Pericardium fibroblast (primary cell): ENCODE measurements around a stretch of chr2.

DNA sequence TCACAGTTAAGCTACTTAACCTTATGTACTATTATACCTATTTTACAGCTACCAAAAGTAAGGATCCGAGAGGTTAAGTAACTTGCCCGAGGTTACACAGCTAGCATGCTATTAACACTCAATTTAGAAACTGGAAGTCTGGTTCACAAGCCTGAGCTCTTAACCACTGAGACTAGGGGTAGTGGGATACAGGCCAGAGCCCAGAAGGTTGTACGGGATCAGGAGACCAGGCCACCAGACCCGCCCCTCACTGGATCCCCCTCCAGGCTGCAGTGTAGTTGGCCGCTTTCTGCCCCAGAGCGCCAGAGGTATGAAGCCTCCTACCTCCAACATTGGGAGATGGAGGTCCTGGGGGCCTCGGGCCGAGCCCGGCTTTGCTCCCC is 348 bp downstream of the GLB1L start:
- RAMPAGE, long total RNA = no peak

GRCh38 chr2:219247310-219248481 is 2.4 kb downstream of the STK16 start:
- RAMPAGE, long total RNA = no peak

GRCh38 chr2:219254868-219255342 is 1.2 kb upstream of the TUBA4A start:
- RAMPAGE, long total RNA = no peak

GRCh38 chr2:219307468-219307951 is 1.7 kb downstream of the PTPRN start:
- RAMPAGE, long total RNA = no peak

- RAMPAGE, long total RNA = no peak
These were observed 9.3 kb downstream of the DNPEP start for GRCh38 chr2:219378473-219378747.

DNA sequence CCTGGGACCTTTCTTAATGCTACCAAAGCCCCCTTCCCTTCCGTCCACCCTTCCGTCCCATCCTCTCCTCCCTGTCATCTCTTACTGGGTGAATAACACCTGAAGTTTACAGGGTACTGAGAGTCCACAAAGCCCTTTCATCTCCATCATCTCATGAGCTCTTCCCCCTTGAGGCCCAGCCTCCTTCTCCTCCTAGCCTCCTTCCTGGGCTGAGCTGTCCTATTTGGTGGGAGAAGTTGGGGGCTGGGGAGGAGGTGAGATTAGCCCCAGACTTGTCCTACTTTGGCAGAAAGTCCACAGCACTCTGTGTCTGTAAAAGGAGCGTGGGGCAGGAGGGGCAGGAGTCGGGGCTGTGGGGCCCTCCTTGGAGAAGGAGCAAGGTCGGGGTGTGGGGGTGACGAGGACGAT is 10.0 kb upstream of the DES start:
- RAMPAGE, long total RNA = no peak

DNA sequence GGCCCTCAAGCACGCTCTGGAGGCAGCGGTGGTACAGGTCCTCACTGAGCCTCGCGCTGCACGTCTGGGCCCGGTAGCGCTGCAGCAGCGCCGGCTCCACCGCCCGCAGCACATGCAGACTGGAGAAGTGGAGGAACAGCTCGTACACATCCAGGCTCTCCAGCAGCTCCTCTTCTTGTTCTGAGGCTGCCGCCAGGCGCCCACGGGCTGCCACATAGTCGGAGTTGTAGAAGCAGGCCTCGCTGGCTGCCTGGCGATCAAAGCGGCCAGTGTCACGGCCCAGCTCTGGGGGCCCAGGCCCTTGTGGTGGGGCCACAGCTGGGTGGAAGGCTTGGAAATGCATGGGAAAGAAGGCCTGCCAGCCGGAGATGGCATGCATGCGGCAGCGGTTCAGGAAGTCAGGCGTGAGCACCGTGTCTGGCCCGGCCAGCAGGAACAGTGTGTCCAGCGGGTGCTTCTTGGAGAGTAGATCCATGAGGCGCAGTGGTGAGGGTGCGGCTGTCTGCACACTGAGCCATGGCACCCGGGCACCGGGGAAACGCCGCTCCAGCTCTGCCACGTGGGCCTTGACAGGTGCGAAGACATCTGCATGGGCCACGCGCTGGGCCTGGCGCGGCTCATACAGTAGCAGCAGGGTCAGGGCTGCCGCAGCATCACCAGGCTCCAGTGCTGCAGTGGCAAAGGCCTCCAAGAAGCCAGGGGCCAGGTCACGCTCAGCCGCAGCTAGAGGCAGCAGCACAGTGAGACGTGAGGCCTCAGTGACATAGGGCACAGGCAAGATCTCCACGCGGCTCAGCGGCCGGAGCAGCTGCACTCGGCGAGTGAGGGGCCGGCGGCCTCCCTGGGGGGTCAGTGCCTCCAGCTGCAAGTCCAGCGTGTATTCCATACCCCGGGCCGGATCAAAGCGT is 3.9 kb downstream of the CHPF start:
- RAMPAGE, long total RNA = no peak

GRCh38 chr2:219565249-219565911 is 6.0 kb downstream of the OBSL1 start:
- RAMPAGE, long total RNA = no peak

DNA sequence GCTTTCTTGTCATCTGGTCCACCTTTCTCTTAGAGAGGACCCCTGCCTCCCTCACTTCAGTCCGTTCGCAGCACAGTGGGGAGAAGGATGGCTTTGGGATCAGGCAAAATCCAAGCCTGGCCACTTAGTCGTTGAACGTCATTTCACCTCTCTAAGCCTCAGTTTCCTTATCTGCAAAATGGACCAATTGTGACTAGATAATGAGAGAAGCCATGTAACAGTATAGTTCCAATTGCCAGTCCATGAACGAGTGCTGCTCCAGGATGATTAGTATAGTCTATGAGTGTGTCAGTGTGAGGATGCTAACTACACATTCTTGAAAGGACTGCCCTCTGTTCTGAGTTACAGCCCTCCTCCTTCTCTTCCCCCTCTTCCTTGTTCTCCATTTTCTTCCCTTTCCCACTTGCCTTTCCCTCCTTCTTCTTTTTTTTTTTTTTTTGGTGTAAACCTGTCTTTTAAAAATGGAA is 1.1 kb downstream of the INHA start:
- RAMPAGE, long total RNA = no peak

DNA sequence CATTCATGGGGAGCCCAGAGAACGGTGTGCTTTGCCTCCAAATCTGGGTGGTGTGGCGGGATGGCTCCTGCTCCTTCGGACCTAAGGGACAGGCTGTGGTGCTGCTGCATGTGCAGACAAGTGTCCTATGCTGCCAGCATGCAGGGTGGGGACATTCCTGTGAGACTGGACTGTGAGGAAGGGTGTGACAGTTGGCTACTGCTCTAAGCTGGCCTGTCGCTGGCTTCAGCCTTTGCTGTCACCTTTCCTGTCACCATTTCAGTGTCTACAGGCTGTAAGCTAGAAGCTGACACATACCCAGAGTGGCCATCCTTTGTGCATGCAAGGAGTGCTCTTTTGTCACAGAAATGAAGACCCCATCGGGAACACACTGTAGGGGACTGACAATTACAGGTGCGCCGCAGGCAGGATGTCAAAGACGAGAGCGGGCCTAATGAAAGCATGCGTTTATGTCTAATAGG is 2.8 kb upstream of the SLC4A3 start:
- RAMPAGE, long total RNA = no peak

DNA sequence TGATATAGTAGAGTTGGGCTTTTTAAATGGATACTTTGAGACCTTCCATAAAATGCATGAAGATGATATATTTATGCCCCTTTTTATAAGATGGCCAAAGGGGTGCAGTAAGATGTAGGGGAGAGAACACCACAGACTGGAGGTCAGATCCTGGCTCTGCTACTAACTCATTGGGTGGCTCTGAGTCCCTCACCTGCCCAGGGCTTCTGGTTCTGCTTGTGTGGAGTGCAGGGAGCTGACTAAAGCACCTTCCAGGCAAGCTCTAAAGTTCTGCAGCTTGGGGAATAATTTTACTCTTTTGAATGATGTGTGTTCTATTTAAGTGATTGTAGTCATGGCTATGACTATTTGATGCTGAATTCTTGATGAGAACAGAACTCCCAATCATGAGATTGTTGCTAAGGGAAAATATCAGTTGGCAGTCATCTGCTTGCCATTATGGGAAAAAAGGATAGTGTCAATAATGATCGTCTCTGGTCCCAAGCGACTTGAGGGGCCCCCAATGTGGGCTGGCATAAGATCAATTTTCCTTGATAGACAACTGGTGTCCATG is 131.5 kb downstream of the SLC4A3 start:
- RAMPAGE, long total RNA = no peak

GRCh38 chr2:221418586-221419241 is 153.4 kb downstream of the EPHA4 start:
- RAMPAGE, long total RNA = no peak

GRCh38 chr2:221419715-221420802 is 152.0 kb downstream of the EPHA4 start:
- RAMPAGE, long total RNA = no peak

DNA sequence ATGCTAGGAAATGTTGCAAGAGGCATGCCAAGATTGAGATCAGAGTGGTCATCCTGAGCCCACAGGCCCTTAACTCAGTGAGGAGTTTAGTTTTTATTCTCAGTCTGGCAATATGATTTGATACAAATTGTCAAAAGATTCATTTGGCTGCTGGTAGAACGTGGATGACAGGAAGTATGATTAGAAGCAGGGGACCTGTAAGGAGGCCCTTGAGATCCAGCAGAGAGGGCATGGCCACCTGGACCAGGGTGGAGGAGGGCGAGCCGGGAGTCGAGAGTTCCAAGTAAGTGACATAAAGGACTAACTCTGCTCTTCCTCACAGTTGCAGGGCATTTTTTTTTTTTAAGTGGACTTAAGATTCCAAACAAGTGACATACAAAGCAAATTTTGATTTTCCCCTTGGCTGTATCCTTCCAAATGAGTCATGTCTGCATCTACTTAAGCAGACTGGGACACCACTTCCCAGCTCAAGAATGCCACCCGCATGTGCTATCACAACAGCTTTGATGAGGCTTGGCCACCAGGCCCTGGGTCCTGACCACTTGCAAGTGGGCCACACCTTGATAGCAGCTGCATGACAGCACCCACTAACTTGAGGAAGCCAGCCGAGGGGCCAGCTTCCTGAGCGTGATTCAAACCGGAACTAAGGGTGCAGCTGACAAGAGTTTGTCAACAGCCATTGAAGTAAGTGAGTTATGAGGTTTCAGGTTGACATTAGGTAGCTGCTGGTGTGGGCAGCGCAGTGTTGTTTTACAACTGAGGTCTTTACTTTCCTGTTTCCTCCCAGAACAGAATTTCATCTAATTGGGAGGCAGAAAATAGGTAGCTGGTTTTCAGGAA is 54.6 kb downstream of the EPHA4 start:
- RAMPAGE, long total RNA = no peak

GRCh38 chr2:221792957-221793605 is 221.0 kb upstream of the EPHA4 start:
- RAMPAGE, long total RNA = no peak

DNA sequence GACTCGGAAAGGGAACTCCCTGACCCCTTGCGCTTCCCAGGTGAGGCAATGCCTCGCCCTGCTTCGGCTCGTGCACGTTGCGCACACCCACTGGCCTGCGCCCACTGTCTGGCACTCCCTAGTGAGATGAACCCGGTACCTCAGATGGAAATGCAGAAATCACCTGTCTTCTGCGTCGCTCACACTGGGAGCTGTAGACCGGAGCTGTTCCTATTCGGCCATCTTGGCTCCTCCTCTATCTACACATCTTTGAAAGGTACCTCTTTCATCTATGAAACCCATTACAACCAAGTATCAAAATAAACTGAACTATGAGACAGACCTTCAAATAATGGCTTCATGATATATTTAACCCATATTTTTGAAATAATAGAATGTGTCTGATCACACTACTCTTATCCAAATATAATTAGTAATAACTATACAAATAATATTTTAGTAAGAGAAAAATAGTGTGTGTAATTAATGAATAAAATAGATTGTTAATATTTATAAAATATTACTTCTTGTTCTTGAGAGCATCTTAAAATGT is 143.3 kb downstream of the PAX3 start:
- RAMPAGE, long total RNA = no peak

- RAMPAGE, long total RNA = no peak
These were observed 9.1 kb downstream of the SGPP2 start for GRCh38 chr2:222433324-222433906.

DNA sequence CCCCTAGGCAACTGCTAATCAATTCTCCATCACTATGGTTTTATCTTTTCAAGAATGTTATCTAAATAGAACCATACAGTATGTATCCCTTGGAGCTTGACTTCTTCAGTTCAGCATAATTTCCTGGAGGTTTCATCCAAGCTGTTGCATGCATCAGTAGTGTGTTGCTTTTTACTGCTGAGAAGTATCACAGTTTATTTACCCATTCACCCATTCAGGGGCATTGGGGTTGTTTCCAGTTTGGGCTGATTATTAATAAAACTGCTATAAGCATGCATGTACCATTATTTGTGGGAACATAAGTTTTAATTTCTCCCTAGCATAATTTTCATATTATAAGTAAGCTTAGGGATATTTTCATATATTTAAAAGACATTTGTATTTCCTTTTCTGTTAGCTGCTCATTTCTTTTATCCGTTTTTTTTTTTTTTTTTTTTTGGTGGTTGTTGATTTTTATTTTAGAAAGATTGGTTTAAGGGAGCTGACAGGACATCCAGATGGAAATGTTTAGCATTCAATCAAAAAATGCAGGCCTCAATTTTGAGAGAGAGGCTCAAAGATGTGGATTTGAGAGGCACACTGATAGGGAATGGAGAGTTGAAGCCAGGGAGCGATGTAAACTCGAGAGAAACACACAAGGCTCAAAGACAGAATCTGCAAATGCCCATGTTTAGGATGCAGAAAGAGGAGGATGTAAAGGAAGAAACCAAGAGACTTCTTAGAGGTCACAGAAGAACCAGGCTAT is 100.7 kb downstream of the FARSB start:
- RAMPAGE, long total RNA = no peak

- RAMPAGE, long total RNA = no peak
These were observed 18.8 kb downstream of the FARSB start for GRCh38 chr2:222637139-222637467.

DNA sequence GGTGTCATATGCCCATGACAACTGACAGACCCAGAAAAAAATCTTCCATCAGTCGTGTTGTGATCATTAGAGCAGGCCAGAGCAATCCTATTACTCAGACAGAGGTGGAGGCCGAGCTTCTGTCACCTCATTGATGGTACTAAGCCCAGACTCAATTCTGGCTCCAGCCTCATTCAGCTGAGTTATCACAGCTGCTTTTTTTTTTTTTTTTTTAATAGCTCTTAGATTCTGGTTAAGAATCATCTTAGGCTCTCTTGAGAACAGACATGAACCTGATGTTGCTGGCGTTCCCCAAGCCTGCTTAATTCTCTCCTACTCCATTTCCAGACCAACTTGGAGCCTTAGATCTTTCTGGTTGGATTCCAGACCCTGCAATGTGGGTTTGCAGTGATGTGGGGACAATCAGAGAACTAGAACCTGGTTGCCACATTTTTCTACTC is 43.2 kb downstream of the MOGAT1 start:
- RAMPAGE, long total RNA = no peak